ENCODE measurements around the genes CYP26A1, LGI1, CYP2C19 and CYP2C8.

DNA sequence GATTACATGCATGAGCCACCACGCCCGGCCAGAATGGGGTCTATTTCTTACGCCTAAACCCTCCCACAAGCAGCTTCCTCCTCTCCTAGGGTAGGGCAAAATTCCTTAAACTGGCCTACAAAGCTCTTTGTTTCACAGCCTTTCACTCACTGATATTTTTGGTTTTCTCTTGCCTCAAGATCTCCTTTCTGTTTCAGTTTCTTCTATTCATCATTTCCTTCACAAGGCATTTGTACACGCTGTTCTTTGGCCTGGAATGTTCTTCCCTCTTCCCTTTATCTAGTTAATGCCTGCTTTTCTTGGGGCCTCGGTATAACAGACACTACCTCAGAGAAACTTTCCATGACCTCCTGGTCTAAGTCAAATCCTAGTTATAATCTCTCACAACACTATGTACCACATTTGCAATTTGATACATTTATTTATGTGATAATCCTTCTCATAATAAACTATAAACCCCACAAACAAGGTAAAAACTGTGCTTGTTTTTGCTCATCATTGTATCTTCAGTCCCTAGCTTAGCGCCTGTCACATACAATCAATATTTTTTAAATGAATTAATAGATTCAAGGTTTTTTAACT, 6.5 kb downstream of the CPEB3 start:
- RAMPAGE, long total RNA: no peak
- RRBS: no CpG with 5 or more reads among the region's 6 CpGs

- RAMPAGE, long total RNA: no peak
- RRBS: 10% methylated on average over 43 of the region's 79 CpGs
Observed at GRCh38 chr10:92690348-92691437, 938 bp downstream of the HHEX start.

DNA sequence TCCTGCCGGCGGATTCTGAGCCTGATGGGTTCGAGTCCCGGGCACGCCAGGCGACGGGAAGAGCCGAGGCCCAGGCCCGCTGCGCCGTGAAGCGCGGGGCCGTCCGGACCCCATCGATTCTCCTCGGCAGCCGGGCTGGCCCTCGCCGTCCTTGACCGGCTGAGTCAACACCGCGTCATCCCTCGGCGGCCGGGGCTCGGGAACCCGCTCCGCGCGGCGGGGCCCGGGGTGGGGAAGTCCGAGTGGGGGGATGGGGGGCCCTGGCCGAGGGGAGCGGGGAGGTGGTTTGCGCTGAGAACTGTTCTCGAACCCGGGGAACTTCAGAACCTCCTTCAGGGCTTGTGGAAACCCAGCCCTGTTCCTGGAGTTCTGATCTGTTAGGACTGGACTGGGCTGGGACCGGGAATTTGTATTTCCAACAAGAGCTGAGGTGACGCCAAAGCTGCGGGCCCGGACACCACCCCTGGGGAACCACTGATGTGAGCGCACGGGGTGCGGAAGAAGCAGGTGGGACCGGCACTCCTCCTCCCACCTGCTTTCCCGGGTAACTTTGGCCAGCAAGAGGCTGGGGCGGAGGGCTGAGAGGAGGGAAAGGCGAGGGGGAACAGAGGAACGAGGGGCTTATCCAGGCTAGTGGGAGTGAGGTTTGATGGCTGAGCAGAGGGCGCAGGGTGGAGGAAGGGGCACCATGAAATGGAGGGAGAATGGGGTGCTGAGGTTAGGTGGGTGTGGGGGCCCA, 6.3 kb downstream of the HHEX start:
- RAMPAGE, long total RNA: no peak
- RRBS: 9% methylated on average over 24 of the region's 52 CpGs

- RAMPAGE, long total RNA: no peak
- RRBS: no CpG with 5 or more reads among the region's 3 CpGs
Observed at GRCh38 chr10:92696588-92697046, 6.9 kb downstream of the HHEX start.

DNA sequence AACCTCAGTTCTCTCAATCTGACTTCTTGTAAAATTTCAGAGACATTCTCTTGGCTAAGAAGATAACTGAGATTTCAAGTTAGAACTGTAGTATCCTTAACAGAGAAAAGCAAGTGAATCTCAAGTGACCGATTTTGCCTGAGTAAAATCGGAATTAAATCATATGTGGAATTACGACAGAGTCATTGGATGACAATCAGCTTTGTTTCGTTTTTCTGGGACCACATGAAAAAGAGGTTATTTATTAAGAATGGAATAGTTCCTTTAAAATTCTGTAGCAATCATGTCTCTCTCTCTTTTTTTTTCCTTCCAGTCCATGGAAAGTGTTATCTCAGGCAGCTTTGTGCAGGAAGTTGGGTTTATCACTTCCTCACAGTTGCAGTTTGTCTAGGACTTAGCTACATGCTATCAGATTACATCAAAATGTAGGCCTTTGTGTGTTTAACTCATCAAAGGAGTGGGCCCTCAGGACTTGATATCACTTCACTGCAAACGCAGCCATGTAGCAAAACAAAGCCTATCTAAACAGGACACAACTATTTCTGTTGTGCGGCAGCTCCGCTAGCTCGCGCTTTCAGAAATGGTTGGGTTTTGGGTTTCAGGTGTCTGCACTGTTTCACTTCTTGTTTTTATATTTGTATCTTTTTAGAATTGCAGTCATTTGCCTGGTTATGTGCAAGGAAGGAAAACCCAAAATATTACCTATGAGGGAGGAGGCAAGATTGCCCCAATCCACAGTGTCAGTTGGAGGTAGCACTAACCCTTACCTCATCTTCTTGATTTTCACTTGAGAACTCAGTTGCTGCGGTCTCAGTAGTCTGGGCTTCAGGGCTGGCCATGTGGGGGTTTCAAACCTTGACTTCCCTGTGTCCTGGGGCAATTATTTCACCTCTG, 66.5 kb downstream of the HHEX start:
- RAMPAGE, long total RNA: no peak
- RRBS: no CpG with 5 or more reads among the region's 10 CpGs

DNA sequence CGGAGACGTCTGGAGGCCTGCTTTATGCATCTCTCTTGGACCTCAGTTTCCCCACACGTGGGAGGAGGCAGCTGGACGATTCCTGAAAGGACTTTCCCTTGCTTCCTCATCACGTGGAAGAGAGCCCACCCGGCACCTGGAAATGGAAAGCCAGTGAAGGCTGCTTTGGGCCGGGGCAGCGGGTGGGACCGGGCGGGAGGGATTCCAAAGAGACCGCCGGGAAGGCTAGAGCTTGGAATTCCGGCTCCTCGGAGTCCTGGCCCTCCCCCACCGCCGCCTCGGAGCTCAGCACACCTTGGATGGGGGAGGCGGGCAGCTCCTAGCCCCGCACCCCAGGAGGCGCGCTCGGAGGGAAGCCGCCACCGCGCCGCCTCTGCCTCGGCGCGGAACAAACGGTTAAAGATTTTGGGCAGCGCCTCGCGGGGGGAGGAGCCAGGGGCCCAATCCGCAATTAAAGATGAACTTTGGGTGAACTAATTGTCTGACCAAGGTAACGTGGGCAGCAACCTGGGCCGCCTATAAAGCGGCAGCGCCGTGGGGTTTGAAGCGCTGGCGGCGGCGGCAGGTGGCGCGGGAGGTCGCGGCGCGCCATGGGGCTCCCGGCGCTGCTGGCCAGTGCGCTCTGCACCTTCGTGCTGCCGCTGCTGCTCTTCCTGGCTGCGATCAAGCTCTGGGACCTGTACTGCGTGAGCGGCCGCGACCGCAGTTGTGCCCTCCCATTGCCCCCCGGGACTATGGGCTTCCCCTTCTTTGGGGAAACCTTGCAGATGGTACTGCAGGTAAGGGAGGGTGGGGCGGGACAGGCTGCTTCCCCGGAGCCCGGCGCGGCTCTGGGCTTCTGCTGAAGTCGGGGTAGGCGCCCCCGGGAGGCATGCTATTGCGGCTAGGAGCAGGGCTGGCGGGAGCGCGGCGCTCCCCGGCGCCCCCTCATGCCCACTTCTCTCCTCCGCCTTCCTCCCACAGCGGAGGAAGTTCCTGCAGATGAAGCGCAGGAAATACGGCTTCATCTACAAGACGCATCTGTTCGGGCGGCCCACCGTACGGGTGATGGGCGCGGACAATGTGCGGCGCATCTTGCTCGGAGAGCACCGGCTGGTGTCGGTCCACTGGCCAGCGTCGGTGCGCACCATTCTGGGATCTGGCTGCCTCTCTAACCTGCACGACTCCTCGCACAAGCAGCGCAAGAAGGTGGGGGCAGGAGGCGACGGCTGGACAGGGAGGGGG, at the start of gene CYP26A1:
Gene CYP26A1 (plus strand): TSS at position 549 of the 1,224 bp plus-strand sequence.
- RAMPAGE, long total RNA: no peak
- RRBS: 3% methylated on average over 16 of the region's 100 CpGs

- RAMPAGE, long total RNA: no peak
- RRBS: no CpG with 5 or more reads among the region's 9 CpGs
Observed at GRCh38 chr10:93438873-93439281, 43.3 kb downstream of the MYOF start.

GRCh38 chr10:93468337-93469089, 13.6 kb downstream of the MYOF start:
- RAMPAGE, long total RNA: no peak
- RRBS: no CpG with 5 or more reads among the region's 6 CpGs

DNA sequence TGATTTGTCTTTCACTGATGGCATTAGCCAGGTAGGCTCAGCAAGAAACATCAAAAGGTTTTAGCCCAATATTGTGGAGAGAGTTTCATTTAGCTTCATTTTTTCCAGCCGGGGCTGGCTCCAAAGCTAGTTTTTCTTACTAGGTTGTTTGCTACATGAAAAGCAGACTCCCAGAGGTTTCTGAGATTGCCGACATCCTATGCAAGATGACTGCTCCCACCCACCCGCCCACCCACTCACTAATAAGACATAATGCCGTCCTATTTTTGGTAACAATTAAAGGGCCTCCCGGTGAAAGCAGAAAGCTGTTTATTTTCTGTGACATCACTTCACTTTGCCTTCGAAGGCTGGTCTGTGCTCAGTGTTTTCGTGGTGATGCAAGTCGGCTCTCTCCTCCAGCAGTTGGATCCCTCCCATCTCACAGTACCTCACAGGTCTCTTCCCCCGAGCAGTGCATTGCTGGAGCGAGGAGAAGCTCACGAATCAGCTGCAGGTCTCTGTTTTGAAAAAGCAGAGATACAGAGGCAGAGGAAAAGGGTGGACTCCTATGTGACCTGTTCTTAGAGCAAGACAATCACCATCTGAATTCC, at the start of gene LGI1:
Gene LGI1 (plus strand): TSS at position 421 of the 590 bp plus-strand sequence.
- RAMPAGE, long total RNA: no peak
- RRBS: no CpG with 5 or more reads among the region's 11 CpGs

- RAMPAGE, long total RNA: no peak
- RRBS: 4% methylated on average over 3 of the region's 25 CpGs
Observed at GRCh38 chr10:94545926-94546274, 312 bp downstream of the HELLS start.

DNA sequence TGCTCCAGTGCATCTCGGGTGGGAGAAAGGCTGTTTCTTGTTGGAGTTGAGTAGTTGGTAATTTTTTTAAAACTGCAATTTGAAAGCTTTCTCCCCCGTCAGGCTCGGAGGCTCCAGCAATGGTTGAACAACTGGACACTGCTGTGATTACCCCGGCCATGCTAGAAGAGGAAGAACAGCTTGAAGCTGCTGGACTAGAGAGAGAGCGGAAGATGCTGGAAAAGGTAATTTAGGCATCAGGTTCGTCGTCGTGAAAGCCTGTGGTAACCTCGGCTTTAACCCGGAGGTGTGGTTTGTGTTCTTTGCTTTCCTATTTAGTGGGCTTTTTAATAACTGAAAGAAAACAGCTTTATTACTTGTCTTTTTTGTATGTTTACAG, 676 bp downstream of the HELLS start:
- RAMPAGE, long total RNA: no peak
- RRBS: no CpG with 5 or more reads among the region's 10 CpGs

GRCh38 chr10:94678548-94679136, 4.9 kb upstream of the CYP2C18 start:
- RAMPAGE, long total RNA: no peak
- RRBS: no CpG with 5 or more reads among the region's 2 CpGs

- RAMPAGE, long total RNA: no peak
- RRBS: no CpG with 5 or more reads among the region's 3 CpGs
Observed at GRCh38 chr10:94762312-94762974, at the start of gene CYP2C19. Gene CYP2C19 (plus strand): TSS chr10:94762681.

DNA sequence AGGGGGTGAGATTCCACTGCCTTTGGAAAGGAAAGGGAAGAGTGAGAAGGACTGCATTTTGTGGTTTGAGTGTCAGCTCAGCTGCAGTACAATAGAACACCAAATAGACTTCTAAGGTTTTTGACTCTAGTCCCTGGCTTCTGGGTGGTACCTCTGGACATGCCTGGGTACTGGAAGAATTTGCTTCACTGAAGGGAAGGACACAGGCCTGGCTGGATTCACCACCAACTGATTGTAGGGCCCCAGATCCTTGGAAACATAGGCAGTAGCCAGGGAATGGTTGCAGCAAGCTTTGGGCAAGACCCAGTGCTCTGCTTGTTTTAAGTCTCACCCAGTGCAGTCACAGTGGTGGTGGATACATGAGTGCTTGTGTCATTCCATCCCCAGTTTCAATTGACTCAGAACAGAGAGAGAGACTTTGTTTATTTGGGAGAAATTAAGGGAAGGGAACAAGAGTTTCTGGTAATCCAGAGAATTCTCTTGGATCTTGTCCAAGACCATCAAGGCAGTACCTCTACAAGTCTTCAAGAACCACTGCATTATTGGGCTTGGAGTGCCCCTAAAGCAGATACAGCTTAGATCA, 19.0 kb downstream of the CYP2C8 start:
- RAMPAGE, long total RNA: no peak

DNA sequence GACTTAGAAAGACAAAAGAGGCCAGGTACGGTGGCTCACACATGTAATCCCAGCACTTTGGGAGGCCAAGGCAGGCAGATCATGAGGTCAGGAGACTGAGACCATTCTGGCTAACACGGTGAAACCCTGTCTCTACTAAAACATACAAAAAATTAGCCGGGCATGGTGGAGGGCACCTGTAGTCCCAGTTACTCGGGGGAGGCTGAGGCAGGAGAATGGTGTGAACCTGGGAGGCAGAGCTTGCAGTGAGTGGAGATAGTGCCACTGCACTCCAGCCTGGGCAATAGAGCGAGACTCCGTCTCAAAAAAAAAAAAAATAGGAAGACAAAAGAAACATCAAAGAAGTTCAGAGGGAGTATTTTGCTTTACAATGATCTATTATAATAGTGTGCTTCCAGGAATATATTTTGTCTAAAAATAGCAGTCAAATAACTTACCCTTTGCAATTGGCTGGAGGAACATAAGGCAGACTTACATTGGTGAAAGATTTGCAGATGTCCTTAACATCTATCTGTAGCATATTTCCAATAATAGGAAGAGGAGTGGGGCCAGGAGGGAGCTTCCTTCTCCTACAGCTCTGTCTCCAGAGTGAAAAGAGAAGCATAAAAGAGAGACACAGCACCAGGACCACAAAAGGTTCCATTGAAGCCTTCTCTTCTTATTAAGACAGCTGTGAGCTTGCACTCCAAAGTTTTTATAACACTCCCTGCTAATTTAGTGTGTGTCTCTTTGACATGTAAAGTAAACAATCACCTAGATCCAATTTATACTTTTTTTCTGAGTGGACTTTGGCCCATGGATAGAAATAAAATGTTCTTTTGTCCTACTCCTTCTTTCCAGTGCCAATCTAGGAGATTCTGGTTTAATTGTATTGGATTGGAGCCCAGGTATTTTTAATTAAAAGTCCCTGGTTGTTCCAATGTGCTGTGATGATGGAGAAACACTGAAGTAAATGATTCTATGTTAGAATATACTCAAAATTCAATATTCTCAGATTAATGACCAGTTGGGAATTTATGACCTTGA, at the start of gene CYP2C8:
Gene CYP2C8 (minus strand): TSS at position 738 of the 1,026 bp plus-strand sequence.
- RAMPAGE, long total RNA: no peak
- RRBS: no CpG with 5 or more reads among the region's 6 CpGs

- RAMPAGE, long total RNA: no peak
- RRBS: no CpG with 5 or more reads among the region's 3 CpGs
Observed at GRCh38 chr10:95288909-95289218, 1.9 kb downstream of the PDLIM1 start.

DNA sequence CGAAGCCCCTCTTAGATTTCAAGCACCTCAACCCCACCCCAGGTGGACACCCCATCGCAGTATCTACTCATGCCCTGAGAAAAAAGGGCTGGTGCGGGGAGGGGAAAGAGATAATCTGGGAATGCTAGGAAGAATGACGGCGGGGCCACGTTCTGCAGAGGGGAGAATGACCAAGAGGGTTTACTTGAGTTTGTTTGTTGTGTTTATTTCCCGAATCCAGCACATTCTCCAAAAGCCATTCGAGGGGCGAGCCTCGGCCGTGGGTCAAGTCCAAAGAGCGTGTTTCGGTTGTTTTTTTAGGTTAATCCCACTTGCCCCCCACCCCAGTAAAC, 781 bp downstream of the PDLIM1 start:
- RAMPAGE, long total RNA: no peak
- RRBS: no CpG with 5 or more reads among the region's 13 CpGs

- RAMPAGE, long total RNA: no peak
- RRBS: 2% methylated on average over 8 of the region's 43 CpGs
Observed at GRCh38 chr10:95294662-95295790, 4.2 kb upstream of the PDLIM1 start.

- RAMPAGE, long total RNA: no peak
- RRBS: 98% methylated on average over 5 of the region's 13 CpGs
Observed at GRCh38 chr10:95334273-95334949, 43.6 kb upstream of the PDLIM1 start.

GRCh38 chr10:95462969-95463990, 97.9 kb downstream of the SORBS1 start:
- RAMPAGE, long total RNA: no peak
- RRBS: no CpG with 5 or more reads among the region's 2 CpGs

Measured in epithelial cell of proximal tubule (primary cell).